LUHMES (cell line): ENCODE measurements around a stretch of chr9.

- PRO-cap: no peak
These were observed 612 bp downstream of the ASTN2 start for GRCh38 chr9:117413985-117414904.

DNA sequence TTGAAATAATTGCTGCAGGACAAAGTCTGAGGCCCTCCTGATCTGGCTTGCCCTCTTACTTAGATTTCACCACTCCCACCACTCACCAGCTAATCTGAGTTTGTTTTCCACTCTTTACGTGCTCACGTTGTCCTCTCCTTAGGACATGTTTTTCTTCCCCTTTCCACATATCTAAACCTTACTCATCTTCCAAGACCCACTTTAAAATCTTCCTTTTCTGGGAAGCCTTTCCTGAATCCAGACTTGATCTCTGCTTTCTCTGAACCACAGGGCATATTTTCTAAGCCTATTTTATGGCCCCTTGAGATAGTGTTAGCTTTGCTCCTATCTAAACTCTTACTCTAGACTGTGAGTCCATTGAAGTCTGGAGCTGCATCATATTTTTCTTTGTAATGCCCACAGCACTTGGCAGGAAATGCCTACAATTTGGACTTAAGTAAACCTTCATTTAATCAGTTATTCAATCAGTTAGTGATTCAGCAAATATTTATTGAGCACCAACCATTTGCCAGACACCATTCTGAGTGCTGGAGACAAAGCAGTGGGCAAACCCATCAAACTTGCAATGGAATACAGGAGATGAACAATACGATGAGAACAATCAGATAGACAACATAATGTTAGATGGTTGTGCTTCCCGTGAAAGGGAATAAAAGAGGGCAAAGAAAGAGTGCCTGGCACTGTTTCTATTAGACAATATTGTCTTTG is 2.5 kb downstream of the TLR4 start:
- PRO-cap: no peak

DNA sequence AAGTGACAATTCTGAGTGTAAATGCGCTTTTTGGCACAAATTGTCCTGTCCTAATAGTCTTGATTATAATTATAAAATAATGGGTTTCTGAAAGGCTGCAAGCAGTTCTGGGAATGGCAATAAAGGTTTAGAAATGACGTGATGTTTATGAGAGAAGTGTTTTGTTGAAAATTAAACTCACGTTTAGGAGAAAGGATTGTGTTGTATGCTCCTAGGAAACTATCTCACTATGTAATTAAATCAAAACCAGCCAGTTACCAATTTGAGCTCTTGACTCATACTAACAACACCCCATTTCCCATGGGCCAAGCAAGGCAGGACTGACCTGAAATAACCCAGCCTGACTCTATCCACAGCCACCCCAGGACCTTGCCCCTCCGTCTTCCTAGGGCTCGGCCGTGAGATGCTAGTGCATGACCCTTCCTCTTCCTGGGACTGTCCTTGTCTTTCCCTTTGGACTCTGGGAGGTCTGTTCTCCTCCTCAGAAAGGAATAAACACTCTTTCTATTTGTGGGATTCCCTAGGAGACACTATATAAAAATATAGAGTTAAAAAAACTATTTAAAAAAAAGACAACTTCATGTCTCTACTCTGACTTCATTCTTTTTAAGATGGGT is 16.3 kb downstream of the TLR4 start:
- PRO-cap: no peak

DNA sequence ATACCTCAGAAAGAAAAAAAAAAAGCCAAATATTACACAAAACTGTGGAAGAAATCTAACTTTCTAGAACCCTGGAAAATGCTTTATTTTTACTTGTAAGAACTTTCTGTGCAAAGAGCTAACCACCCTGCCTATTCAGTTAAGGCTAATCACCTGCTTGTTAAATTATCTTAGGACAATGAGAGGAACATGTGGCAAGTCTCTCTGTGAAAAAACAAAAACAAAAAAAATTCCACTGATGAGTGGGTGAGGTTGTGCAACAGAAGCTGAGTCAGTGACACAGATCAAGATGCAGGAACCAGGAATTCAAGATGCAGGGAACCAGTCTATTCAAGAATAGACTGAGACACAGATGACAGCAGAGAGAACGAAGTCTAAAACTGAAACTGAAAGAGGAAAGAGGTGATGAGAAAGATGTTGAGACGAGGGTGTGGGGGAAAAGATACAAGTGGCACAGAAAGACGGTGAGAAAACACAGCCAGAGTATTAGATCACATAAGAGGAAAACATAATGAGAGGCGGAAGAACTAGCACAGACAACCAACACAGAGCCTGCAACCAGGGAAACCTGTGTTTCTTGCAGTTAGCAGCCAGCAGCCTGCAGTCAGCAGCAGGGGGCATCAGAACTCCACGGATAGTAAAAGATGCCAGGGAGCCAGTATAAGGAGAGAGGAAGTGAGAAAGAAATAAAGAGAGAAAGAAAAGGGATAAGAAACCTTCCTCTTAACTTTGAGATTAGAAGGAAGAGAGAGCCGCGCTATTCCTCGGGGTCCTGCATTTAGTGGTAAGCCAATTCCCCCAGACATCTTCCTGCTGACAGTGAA is 78.8 kb downstream of the TLR4 start:
- PRO-cap: no peak

- PRO-cap: no peak
These were observed 450.3 kb downstream of the CDK5RAP2 start for GRCh38 chr9:120129680-120129985.

DNA sequence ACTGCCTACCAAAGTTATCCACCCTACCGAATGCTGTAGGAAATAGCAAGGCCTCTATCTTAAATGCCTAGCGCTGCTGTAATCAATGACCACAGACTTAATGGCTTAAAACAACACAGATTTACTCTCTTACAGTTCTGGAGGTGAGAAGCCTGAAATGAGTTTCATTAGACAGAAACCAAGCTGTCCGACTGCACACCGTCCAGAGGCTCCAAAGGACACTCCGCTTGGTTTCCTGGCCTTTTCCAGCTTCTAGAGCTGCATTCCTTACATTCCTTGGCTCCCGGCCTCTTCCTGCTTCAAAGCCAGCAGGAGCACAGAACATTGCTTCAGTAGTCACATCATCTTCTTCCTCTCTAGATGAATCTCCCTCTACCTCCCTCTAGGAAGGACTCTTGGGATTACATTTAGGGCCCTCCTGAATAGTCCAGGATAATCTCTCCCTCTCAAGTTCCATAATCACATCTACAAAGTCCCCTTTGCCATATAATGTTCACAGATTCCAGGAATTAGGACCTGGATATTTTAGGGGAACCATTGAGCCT is 213.4 kb downstream of the CDK5RAP2 start:
- PRO-cap: no peak

GRCh38 chr9:120411797-120412563 is 168.0 kb downstream of the CDK5RAP2 start:
- PRO-cap: no peak

- PRO-cap: no peak
These were observed 115.8 kb downstream of the CDK5RAP2 start for GRCh38 chr9:120463961-120464674.

- PRO-cap: no peak
These were observed 47.6 kb downstream of the CDK5RAP2 start for GRCh38 chr9:120532316-120532904.

- PRO-cap: no peak
These were observed 25.1 kb upstream of the CDK5RAP2 start for GRCh38 chr9:120605031-120605591.

- PRO-cap: no peak
These were observed 51.1 kb upstream of the CDK5RAP2 start for GRCh38 chr9:120630996-120631574.

- PRO-cap: no peak
These were observed 3.6 kb upstream of the PSMD5 start for GRCh38 chr9:120845962-120847017.

DNA sequence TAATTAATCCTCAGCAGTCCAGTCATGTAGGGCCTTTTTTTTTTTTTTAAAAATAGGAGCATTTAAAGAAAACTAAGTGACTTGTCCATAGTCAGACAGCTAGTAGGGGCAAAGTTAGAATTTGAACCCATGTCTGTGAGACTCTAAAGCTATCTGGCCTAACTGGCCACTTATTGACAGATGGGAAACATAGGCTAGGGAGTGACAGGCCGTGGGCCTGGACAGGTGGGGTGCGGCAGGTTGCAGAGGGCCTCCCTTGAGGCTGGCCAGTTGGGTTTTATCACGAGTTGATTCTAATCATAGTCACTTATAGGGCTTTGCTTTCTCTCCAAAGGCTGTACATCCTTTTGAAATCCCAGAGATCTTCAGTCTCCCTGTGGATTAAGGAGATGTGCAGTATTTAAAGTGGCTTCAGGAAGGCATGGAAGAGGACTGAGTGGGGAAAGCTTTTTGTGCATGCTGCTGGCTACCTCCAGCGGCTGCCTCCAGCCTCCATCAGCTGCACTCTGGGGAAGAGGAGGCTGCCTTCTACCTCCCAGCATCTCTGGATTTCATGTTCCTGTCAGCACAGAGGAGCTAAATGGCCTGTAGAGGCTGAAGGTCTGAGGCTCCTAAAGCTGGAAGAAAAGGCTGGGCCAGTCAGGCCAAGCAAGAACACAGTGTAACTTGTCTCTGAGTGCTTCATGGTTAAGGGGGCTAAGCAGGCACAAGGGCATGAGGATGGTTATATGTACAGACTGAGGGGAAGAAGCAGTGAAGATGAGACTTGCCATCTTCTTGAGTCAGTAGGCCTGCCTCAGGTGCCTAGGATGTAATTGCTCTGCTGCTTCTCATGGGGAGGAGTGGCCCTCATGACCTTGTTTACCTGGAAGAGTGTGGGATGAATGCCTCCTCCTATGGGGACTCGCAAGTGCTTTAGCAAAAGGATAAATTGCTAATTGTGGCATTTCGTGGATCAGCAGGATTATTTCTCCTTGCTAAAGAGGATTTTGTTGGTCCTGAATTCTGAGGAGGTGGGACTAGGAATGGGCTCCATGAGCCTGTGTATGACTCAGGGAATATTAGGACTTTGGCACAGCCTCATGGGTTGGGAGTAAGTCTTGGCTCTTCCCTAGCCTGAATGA is 8.5 kb upstream of the PSMD5 start:
- PRO-cap: no peak

GRCh38 chr9:120903850-120905025 is 22.4 kb downstream of the TRAF1 start:
- PRO-cap: no peak

DNA sequence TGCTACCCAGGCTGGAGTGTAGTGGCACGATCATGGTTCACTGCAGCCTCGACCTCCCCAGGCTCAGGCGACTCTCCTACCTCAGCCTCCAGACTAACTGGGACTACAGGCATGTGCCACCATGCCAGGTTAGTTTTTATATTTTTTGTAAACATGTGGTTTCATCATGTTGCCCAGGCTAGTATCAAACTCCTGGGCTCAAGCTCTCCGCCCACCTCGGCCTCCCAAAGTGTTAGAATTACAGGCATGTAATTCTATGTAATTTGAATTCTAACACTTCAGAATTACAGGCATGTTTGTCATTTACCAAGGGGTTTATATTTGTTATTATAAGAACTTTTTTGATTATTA is 3.7 kb downstream of the TRAF1 start:
- PRO-cap: no peak

- PRO-cap: no peak
These were observed 9.7 kb upstream of the TRAF1 start for GRCh38 chr9:120936029-120936896.

- PRO-cap: no peak
These were observed 61.1 kb downstream of the C5 start for GRCh38 chr9:120988765-120989504.

DNA sequence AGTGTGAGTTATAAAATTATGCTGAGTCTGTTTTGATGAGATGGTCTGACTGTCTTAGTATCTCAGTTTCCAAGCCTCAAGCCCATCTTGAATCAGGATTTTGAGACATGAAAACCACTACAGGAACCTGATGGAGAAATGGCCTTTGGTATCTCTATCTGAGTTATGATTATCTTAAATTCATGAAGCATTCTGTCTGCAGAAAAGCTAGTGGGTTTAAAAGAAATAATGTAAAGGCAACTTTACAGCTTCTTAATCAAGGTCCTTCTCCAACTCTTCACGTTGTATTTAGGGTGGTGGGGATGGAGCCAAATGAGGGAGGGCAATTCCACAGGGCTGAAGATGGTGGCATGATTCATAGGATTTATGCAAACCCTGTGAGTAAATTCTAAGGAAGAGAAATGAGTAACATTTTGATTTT is 47.5 kb downstream of the C5 start:
- PRO-cap: no peak

DNA sequence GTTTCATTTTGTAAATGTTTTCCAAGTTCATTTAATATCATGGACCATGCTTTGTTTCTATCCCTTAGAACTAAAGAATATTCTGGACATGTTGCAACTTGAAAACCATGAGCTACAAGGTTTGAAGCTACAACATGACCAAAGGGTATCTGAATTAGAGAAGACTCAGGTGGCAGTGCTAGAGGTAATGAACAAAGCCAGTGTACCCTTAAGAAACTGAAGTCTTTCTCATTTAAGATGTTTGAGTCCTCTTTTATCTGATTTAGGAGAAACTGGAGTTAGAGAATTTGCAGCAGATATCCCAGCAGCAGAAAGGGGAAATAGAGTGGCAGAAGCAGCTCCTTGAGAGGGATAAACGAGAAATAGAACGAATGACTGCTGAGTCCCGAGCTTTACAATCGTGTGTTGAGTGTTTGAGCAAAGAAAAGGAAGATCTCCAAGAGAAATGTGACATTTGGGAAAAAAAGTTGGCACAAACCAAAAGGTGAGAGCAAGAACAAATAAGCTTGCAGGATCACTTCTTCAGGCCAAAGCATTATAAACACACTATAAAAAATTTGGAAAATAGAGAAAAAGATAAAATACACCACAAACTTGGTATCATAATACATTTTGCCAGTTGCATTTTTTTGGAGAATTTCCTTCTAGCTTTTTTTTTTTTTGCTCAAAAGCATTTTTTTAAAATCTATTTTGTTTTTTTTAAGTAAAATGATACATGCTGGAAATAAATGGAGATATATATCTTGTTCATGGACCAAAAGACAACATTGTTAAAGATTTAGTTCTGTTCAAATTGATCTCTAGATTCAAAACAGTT is 39.7 kb downstream of the RAB14 start:
- PRO-cap: no peak

- PRO-cap: no peak
These were observed 11.5 kb upstream of the RAB14 start for GRCh38 chr9:121213043-121213712.